ENCODE results near the genes CNPY4 and TRAPPC14.

- PRO-cap, result bidirectional peak, plus-strand start at chr7:100119663, minus-strand start at chr7:100119362; bidirectional peak, plus-strand start at chr7:100120202, minus-strand start at chr7:100120050
- RAMPAGE, long total RNA, result start-site peak on the plus strand at chr7:100119634-100119707, 568 and 350 reads in 2 replicates
These were observed at the start of gene CNPY4 for GRCh38 chr7:100119470-100120694. Gene CNPY4 (plus strand): TSS chr7:100119634.

- PRO-cap, result no peak
- RAMPAGE, long total RNA, result no peak
These were observed 3.9 kb downstream of the TRAPPC14 start for GRCh38 chr7:100154281-100155319.

DNA sequence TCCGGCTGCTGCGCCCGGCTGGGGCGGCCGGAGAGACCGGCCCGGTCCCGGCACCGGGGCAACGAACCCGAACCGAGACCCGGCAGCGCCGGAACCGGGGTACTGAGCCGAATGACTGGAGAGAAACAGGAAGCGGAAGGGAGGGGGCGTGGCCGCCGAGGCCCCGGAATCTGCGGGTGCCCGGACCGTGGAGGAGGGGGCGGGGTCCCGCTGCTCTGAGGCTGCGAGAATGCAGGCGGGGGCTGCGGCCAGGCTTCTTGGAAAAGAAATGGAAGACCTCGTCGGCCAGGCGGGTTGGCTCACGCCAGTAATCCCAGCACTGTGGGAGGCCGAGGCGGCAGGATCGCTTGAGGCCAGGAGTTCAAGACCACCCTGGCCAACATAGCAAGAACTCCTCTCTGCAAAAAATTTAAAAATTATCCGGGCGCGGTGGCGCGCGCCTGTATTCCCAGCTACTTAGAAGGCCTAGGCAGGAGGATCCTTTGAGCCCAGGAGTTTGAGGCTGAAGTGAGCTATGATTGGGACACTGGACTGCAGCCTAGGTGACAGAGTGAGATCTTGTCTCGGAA is at the start of gene TRAPPC14:
Gene TRAPPC14, minus strand, starts transcription at position 134 of the 569 bp plus-strand sequence.
- PRO-cap, result bidirectional peak, plus-strand start at position 194 of the sequence, minus-strand start at position 96 of the sequence
- RAMPAGE, long total RNA, result no peak

- PRO-cap, result no peak
- RAMPAGE, long total RNA, result no peak
These were observed 4.7 kb upstream of the TRAPPC14 start for GRCh38 chr7:100163176-100163688.

GRCh38 chr7:100166209-100166724 is 2.1 kb downstream of the GAL3ST4 start:
- PRO-cap, result no peak
- RAMPAGE, long total RNA, result no peak

DNA sequence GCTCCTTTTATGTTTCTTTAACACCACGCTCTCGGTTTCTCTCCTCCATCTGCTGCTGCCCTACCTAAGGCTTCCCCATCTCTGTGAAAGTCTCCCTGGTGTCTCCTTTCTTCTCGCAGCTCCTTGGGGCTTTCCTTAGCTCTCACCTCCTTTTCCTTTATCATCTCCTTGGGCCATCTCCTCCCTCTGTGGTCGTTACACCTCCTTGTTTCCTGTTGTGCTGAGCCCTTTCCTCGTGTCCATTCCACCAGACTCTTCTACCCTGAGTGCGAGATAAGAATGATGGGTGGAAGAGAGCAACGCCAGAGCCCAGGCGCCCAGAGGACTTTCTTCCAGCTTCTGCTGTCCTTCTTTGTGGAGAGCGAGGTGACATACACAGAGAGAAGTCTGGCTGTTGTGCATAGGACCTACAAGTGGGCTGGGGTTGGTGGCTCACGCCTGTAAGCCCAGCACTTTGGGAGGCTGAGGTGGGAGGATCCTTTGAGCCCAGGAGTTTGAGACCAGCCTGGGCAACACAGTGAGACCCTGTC is 20.9 kb downstream of the STAG3 start:
- PRO-cap, result no peak
- RAMPAGE, long total RNA, result no peak

- PRO-cap, result no peak
- RAMPAGE, long total RNA, result no peak
These were observed 4.2 kb upstream of the PILRB start for GRCh38 chr7:100353537-100354254.

GRCh38 chr7:100372255-100373089 is 815 bp upstream of the PILRA start:
- PRO-cap, result unidirectional peak, minus-strand start at chr7:100372399
- RAMPAGE, long total RNA, result no peak

DNA sequence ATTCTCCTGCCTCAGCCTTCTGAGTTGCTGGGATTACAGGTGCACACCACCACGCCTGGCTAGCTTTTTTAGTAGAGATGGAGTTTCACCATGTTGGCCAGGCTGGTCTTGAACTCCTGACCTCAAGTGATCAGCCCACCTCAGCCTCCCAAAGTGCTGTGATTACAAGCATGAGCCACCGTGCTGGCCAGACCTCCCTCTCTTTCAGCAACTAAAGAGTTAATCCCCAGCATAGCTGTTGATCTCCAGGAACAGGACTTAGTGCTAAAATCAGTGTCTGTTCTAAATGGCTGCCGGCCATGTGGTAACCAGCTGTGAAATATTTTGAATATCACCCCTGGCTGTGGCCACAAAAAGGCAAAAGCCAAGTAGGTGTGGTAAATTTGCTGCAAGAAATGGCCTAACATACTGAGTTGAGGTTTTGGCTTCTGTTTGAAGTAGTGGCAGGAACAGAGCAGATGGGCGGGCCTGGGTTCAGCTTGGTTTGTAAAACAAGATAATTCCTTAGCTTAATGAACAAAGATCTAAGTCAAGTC is 22.9 kb upstream of the AGFG2 start:
- PRO-cap, result no peak
- RAMPAGE, long total RNA, result no peak

- PRO-cap, result no peak
- RAMPAGE, long total RNA, result no peak
These were observed 1.1 kb downstream of the AGFG2 start for GRCh38 chr7:100539950-100540713.

GRCh38 chr7:100547766-100548373 is 8.9 kb downstream of the AGFG2 start:
- PRO-cap, result no peak
- RAMPAGE, long total RNA, result no peak

DNA sequence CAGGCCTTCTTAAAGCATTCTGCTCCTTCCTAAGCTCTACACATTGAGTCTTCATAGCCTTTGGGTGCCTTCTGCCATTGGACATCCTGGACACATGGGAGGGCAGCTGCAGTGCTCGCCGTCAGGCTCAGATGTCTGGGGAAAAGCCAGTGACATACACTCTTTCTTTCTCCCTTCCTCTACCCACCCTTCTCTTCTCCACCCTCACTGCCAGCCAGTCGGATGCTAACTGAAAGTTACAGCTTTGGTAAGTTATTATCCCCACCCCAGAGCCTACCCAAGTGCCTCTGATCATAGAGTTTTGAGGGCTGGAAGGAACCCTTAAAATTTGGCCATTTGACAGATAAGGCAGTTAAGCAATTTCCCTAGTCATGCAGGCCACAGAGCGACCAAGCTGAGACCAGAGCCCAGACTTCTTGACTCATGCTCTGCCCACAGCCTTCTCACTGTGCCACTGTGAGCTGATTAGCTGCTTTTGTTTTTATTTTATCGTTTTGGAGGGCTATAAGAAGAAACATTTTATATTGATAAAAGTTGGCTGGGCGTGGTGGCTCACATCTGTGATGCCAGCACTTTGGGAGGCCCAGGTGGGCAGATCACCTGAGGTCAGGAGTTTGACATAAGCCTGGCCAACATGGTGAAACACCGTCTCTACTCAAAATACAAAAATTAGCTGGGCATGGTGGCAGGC is 17.2 kb downstream of the SAP25 start:
- PRO-cap, result no peak
- RAMPAGE, long total RNA, result no peak

DNA sequence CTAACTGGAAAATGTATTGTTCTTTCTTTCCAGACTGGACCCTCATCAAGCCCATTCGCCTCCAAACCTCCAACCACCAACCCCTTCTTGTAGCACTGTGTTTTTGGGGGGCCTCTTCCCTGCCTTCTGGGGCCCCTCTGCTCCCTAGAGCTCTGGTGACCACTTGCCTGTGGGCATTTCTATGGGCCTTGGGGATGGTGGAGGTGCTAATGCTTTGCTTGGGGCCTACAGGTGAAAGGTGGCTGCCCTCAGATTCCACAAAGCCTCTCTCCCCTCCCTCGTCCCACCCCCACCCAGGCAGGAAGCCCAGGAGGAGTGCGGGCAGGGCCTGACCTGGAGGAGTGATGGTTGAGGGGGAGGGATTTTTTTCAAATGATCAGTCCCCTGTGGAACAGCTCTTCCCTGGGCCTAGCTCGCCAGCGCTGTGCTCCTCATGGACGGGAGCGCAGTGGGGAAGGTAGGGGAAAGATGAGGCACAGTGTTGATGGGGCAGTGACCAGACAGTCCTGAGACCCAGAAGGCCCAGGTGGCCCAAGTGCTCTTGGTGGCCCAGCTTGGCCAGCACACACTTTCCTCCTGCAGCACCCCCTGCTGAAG is 8.7 kb downstream of the SAP25 start:
- PRO-cap, result no peak
- RAMPAGE, long total RNA, result no peak

- PRO-cap, result no peak
- RAMPAGE, long total RNA, result no peak
These were observed 8.2 kb downstream of the SAP25 start for GRCh38 chr7:100565496-100565813.

DNA sequence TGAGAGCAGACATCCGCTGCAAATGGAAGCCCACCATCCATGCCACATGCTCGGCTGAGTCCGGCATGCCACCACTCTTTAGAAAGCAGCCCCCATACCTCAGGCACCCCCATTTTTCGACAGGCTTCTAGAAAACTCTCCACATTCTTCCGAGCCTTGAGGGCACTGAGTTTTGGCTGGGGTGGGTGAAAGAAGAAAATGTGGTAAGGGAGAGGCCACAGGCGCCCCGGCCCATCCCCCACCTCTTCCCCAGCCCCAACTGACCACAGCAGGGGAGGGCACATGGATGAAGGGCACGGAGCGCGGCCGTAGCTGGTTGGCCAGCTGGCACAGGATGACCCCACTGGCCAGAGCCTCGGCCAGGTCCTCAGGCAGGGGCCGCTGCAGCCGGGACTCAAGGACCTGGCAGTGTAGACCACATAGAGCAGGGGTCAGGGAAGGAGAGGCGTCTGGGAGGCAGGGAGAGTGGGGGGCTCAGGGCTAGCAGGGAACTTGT is 2.0 kb upstream of the SAP25 start:
- PRO-cap, result unidirectional peak, plus-strand start at position 378 of the sequence
- RAMPAGE, long total RNA, result no peak

DNA sequence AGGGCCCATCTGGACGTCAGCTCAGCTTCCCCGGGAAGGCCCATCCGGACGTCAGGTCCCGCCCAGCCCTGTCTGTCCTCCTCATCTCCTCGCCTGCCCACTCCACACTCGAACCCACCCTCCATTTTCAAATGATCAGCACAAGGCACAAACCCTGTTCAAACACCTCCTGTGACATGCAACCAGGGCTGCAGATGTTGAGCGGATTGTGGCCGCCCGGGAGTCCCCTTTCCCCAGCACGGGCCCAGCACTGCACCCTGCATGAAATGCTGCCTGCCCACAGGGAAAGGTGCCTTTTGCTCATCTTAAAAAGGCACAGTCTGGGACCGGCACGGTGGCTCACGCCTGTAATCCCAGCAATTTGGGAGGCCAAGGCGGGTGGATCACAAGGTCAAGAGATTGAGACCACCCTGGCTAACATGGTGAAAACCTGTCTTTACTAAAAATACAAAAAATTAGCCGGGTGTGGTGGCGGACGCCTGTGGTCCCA is 5.3 kb upstream of the SAP25 start:
- PRO-cap, result no peak
- RAMPAGE, long total RNA, result no peak

DNA sequence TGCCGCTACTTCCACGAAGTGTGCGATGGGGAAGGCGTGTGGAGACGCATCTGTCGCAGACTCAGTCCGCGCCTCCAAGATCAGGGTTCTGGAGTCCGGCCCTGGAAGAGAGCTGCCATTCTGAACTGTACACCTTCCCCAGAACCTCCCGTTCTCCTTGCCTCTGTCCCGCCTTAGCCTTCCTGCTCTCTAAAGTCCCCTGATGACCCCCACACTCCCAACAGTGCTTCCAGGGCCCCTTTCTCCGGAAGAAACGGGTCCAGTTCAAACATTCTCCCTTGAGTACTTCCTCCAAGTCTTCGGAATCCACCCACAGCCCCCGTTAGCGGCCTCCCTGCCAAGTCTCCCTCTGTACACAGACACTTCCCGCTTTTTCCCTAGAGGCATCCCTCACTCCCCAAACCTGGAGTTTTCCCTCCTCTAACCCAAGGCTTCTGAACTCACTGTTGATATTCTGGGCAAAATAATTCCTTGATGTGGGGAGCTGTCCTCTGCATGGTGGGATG is 4.2 kb downstream of the FBXO24 start:
- PRO-cap, result no peak
- RAMPAGE, long total RNA, result no peak

DNA sequence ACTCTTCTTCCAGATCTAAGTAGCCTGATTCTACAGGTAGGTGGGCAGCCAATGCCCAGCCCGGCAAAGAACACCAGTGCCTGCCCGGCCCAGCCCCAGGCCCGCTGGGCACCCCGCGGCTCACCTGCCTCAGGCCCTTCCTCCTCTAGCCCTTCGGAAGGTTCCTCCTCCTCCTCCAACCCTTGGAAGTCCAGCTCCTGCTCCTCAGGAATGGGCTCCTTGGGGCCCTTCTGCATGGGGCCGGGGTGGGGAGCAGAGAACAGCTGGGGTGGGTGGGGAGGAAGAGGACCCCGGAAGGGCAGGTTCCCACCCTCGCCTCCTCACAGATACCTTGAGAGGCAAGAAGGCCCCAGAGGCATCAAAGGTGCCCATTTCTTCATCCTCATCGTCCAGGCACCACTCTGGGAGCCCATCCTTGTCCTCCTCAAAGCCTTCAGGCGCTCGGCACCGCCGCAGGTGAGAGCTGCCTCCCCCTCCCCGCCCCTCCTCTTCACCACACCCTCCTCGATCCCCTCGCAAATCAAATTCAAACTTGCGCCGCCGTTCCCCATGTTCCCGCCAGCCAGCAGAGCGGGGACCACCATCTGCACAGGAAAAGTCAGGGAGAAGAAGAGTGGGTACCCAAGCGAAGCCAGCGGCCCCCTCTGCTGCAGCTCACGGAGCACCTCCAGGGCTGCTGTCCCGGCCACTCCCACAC is 8.1 kb downstream of the GIGYF1 start:
- PRO-cap, result no peak
- RAMPAGE, long total RNA, result no peak

DNA sequence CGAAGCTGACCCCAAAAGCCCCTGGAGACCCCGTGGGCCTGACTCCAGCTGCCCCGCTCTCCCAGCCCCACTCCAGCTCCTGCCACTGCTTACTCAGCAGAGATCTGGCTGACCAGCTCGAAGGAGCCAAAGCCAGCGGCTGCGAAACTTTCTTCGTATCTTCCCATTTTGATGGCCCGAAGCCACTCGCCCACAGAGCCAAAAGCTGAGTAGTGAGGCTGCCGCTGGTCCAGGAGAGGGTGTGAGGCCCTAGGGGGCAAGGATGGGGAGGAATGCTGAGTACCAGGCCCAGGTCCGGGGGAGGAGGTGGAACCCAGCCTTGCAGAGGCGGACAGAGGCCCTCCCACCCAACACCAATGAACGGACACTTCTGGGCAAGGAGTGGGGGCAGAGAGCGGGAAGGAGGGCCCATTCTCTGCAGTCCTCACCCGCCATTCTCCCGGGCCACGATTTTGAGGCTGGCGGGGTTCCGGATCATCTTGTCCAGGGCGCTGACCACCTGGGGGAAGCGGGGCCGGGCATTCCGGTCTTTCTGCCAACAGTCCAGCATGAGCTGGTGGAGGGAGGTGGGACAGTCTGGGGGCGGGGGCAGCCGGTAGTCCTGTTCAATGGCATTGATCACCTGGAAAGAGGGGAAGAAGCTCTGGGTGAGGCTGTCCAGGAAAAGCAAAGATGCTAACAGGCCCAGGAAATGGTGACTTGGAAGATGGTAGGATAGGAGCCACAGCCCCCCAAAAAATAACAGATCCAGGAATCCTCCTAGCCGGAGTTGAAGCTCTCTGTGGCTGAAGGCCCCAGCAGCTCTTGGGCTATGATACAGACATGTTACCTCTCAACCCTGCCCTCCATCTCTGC is 22.0 kb downstream of the EPHB4 start:
- PRO-cap, result no peak
- RAMPAGE, long total RNA, result no peak

DNA sequence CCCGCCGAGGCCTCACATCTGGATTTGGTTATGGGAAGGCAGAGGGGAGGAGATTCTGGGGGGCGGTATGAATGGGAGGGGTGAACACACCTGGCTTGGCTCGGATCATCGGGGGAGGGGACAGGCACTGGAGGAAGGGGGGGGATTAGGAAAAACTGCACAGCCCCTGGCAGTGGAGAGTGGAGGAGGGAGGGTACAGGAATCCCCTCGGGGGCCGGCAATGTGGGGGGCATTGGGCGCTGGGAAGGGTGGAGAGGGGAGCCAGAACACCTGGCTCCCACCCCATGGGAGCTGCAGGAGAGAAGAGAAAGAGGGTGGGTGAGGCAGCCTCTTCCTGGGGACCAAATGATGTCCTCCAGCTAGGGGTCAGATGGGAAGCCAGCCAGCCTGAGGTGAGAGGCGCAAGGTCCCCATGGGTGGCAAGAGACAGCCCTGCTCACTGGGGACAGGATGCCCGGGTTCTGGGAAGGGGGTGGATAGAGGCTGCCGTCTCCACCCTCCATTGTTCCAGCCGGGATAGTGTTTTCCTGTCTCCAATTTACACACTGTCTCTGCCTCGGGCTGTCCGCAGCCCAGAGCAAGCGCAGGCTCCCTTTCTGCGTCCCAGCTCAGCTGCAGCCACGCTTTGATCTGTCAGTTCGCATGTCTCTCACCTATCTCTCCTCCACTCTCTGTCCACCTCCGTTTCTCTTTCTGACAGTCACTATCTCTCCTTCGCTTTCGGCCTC is 2.3 kb downstream of the EPHB4 start:
- PRO-cap, result unidirectional peak, plus-strand start at position 548 of the sequence
- RAMPAGE, long total RNA, result no peak